ENCODE measurements around the gene ARL17A.

GRCh38 chr17:45915684-45915883 lies 21.2 kb downstream of the MAPT start:
- PRO-cap, 2 experiments, result no peak in any of the 2 experiments

DNA sequence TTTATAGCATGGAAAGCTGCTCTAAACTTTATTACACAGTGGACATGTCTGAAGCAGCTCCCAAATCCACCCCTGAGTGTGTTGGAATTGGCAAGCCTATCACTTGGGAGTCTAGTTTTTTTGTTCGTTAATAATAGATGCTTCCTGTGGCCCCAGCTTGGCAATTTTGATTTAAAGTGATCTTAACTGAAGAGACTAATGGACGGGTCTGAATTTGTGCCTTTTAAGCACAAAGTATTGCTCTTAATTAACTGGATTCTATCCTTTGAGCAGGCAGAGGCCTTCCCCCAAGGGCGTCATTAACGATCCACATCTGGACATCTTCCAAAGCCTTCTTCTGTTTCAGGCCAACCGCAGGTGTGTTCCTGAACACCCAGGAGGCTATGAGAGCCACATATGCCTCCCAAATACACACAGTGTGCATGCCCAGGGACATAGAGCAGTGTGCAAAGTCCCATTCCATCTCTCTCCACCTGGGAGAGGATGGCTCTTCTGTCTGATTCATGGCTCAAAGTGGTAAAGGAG lies 42.2 kb downstream of the MAPT start:
- PRO-cap, 2 experiments, result no peak in any of the 2 experiments

GRCh38 chr17:45976912-45977617 lies 22.0 kb upstream of the STH start:
- PRO-cap, 2 experiments, result no peak in any of the 2 experiments

- PRO-cap, 2 experiments, result no peak in any of the 2 experiments
Observed at GRCh38 chr17:46038950-46039407, 39.9 kb downstream of the STH start.

DNA sequence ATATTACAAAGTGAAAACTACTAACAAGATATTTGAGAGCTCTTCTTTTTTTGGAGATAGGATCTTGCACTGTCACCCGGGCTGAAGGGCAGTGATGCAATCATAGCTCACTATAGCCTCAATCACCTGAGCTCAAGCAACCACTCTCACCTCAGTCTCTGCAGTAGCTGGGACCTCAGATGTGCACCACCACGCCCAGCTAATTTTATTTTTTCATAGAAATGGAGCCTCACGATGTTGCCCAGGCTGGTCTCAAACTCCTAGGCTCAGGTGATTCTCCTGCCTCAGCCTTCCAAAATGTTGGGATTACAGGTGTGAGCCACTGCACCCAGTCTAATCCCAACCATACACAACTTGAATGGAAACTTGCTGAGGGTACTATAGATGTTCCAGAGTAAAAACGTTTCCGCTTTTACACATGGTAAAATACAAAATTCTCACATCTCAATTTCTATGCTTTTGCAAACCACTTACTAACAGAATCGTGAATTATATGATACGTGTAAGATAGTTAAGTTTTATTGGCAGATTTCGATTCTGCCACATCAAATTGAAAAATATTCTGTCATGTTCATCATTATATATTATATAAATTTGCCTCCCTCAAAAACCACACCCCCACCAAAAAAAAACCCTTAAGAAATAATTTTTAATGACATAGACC lies 84.2 kb downstream of the KANSL1 start:
- PRO-cap, 2 experiments, result no peak in any of the 2 experiments

DNA sequence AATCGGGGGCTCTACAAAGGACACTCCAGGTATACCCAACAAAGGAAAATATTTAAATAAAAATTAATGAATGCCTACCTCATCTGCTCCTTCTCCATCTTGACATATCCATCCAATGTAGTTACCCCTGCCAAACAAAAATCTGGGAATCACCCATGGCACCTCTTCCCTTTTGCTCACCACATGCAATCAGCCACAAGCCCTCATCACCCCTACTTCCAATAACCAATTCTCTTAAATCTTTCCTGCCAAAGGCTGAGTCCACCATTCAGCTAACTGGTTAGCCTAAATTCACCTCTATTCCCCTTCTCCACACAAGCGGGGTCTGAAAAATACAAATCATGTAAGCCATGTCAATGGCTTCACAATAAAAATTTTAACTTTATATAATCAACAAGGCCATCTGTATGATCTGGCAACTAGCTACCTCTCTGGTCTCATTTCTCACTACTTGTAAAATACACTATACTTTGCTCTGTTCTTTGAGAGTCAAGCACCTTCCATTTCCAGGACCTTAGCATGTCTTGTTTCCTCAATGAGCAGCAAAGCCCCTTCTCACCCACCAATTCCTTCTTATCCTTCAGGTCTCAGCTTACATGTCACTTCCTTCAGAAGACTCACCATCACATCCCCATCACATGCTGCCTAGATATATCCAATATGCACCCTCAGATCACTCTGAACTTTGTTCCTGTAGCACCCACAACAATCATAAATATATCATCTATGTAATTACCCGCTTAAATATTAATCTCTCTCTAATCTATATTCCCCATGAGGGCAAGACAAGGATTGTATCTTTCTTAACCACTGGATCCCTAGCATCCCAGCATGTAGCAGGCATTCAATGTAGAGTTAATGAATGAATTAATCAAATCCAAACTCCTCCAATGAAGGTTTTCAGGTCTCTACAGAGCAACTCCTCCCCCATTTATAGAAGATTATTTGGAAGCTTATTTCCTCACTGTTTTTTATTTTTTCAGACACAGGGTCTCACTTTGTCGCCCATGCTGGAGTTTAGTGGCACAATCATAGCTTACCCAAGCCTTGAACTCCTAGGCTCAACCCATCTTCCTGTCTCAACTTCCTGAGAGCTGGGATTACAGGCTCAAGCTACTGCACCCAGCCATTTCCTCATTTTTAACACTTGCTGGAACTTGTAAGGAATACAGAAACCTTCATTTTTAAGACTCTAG lies 30.4 kb downstream of the KANSL1 start:
- PRO-cap, 2 experiments, result no peak in any of the 2 experiments

DNA sequence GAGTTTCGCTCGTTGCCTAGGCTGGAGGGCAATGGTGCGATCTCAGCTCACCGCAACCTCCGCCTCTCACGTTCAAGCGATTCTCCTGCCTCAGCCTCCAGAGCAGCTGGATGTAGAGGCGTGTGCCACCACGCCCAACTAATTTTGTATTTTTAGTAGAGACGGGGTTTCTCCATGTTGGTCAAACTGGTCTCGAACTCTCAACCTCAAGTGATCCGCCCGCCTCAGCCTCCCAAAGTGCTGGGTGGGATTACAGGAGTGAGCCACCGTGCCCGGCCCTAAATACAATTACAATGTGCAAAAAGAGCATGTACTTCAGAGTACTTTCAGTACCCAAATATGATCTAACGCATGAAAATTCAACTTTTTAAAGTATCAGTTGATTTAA lies 24.9 kb downstream of the KANSL1 start:
- PRO-cap, 2 experiments, result no peak in any of the 2 experiments

DNA sequence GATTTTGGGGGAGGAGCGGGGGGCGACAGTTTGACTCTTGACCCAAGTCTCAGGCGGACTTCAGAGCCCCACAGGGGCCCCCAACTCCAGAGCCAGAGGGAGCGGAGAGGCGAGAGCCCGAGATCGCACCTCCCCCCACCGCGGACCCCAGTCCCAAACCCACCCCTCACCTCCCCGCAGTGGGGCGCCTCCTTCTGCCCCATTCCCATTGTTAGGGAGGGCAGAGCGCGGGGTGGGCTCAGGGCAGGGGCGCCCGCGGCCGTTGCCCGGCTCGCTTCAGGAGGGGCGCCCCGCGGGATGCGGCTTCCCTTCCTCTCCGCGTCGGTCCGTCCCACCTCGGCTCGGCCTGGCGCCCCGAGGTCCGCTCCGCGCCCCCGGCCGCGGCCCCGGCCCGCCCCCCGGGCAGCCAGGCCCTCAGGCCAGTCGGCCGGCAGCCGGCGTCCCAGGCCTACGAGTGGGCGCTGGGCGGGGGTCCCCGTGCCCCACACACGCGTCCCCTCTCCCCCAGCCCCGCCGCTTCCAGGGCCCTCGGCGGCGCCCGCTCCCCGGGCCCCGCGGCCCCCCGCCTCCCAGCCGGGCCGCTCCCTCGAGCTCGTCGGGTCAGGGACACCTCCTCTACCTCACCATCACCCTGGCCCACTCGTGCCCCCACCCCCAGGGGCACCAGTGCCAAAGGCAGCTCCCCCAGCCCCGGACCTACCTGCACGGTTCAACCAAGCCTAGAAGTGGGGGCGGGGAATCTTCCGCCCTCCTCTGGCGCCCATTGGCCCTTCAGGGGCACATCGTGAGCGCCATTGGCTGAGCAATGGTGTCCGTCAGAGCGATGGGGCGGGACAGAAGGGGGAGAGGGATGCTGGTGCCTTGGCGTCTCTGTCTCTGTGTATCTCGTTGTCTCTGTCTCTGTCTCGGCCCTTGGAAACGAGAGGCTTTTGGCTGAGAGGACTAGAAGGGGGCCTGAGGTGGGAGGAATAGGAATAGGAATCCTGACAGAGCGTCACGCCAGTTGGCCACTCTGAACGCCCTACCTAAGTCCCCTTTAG lies 31.7 kb upstream of the KANSL1 start:
- PRO-cap, 2 experiments, result no peak in any of the 2 experiments

DNA sequence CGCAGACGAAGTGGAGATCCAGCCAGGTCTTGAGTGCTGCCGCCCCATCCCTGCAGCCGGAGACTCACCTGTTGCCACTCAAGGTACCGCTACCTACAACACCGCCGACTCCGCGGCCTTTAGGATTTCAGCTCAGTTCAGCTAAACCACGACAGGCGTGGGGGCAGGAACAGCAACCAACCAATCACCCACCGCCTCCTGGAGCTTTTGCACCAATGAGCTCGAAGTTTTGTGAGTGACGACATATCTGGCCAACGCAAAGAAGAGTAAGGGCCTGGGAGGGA lies at the start of gene ARL17A:
Gene ARL17A, minus strand, starts transcription at position 159 of the 284 bp plus-strand sequence.
- PRO-cap, 2 experiments, result no peak in any of the 2 experiments

- PRO-cap, 2 experiments, result no peak in any of the 2 experiments
Observed at GRCh38 chr17:46832864-46833469, 14.5 kb upstream of the WNT3 start.

- PRO-cap, 2 experiments, result no peak in any of the 2 experiments
Observed at GRCh38 chr17:46950024-46950422, 27.1 kb downstream of the GOSR2 start.

- PRO-cap, 2 experiments, result no peak in any of the 2 experiments
Observed at GRCh38 chr17:47120263-47121055, 68.6 kb downstream of the CDC27 start.

DNA sequence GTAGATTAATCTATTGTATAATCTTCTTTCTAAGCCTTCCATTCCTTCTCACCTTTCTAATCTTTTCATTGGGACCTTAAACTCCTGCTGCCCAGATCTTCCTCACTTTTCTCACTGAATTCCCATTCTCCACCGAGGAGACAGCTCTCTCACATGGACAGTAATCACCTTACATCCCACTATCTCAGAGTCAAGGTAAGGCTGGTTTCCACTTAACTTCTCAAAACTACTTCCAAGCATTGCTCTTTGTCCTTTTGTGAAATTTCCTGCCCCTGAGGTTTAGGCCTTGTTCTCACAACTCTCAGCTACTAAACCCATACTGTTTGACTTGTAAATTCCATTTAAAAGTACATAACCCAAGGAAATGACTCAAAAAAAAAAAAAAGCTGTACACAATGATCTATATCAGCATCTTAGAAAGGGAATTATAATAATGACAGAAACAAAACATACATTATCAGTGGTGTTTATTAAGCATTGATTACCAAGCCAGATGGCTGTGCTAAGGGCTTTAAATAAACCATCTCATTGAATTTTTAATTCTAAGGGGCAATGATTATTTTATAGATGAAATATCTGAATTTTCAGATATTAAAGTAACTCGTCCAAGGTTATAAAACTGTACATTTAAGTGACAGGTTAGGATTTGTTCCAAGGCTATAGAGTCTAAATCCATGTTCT lies 8.7 kb downstream of the CDC27 start:
- PRO-cap, 2 experiments, result no peak in any of the 2 experiments

- PRO-cap, 2 experiments, result peak in 1 of 2 experiments; most common minus-strand start chr17:47275595 (in 1)
Observed at GRCh38 chr17:47275171-47276070, 21.8 kb downstream of the ITGB3 start.

DNA sequence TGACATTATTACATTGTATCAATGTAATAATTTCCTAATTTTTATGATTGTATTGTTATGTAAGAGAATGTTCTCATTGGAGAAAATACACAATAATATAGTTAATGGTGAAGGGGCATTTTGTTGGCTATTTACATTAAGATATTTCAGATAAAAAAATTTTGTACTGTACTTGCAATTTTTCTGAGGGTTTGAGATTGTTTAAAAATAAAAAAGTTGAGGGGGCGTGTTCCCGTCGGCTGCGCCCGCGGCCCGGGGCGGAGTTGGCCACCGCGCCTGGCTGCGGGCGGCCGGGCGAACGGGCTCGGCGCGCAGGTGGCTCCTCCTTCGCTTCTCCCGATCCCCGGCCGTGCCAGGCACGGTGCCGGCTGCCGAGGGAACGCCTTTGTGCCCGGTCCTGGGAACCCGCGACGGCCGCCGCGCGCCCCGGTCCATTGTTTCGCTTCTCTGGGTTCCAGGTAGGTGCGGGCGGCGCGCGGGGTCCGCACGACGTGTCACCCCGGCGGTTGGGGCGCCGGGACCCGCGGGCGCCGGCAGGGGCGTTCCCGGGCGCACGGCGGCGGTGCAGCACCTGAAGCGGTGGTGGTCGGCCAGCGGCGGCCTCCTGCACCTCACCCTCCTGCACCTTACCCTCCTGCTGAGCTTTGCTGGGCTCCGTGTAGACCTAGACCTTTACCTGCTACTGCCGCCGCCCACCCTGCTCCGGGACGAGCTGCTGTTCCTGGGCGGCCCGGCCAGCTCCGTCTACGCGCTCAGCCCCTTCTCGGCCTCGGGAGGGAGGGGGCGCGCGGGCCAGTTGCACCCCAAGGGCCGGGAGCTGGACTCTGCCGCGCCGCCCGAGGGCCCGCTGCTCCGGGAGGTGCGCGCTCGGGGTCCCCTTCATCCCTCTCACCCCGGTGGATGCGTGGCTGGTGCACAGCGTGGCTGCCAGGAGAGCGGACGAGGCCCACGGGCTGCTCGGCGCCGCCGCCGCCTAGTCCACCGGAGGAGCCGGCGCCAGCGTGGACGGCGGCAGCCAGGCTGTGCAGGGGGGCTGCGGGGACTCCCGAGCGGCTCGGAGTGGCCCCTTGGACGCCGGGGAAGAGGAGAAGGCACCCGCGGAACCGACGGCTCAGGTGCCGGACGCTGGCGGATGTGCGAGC lies 99.8 kb downstream of the EFCAB13 start:
- PRO-cap, 2 experiments, result no peak in any of the 2 experiments

DNA sequence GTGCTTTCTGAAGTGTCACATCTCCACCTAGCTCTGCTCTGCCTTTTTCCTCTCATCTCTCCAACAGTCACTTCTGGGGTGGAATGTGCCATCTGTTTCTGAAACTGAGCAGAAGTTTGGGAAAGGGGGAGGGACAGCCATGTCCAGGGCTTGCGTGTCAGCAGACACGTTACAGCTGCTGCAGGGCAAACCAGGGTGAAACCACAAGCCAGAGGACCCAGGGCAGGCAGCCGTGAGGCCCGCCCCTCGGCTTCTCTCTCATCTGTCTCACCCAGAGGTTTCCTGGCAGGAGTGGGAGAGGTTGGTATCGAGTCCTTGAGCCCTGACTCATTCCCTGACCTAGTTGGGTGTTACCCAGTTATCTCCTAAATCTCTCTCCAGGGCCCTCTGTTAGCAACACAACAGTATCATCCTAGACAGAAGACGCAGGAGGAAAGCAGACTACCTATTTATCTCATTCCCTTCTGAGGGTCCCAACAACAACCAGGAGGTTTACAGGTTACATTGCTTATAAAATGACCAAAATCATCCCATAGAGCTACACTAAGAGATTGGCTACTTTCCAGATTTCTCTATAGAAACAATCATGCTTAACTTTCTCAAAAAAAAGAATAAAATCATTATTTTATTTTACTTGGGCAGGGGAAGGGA lies 28.5 kb upstream of the NPEPPS start:
- PRO-cap, 2 experiments, result no peak in any of the 2 experiments

- PRO-cap, 2 experiments, result no peak in any of the 2 experiments
Observed at GRCh38 chr17:47652431-47653212, 2.9 kb downstream of the KPNB1 start.

GRCh38 chr17:47680236-47680708 lies 13.7 kb upstream of the TBKBP1 start:
- PRO-cap, 2 experiments, result no peak in any of the 2 experiments

- PRO-cap, 2 experiments, result no peak in any of the 2 experiments
Observed at GRCh38 chr17:47682213-47683025, 11.5 kb upstream of the TBKBP1 start.

DNA sequence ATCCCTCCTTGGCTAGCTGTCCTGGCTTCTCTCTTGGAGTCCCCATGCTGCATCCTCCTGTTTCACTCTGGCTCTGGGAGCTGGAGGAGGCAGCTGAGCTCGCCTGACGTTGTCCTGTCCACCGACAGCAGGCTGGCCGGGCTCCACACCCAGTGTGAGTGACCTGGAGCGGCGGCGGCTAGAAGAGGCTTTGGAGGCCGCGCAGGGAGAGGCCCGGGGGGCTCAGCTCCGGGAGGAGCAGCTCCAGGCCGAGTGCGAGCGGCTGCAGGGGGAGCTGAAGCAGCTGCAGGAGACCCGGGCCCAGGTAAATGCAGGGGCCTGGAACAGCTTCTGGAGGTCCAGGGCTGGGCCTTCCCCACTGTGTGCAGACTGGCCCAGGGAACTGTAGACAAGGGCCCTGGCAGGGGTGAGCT lies 5.2 kb downstream of the TBKBP1 start:
- PRO-cap, 2 experiments, result no peak in any of the 2 experiments